ENCODE measurements around the genes YIPF1, TCEANC2 and TTC22.

GRCh38 chr1:52637478-52637961 is 4.6 kb downstream of the SHISAL2A start:
- PRO-cap: no peak

GRCh38 chr1:53081780-53082258 is 19.8 kb downstream of the PODN start:
- PRO-cap: no peak

GRCh38 chr1:53190223-53190891 is 6.3 kb upstream of the CPT2 start:
- PRO-cap: no peak

GRCh38 chr1:53195329-53196039 is 1.1 kb upstream of the CPT2 start:
- PRO-cap: no peak

GRCh38 chr1:53196962-53197682 is 498 bp downstream of the CPT2 start:
- PRO-cap: no peak

- PRO-cap: no peak
These were observed 62.3 kb upstream of the LRP8 start for GRCh38 chr1:53390214-53390603.

- PRO-cap: no peak
These were observed 53.1 kb downstream of the DMRTB1 start for GRCh38 chr1:53512304-53512690.

- PRO-cap: bidirectional peak, plus-strand start at chr1:53889951, minus-strand start at chr1:53889799
These were observed at the start of gene YIPF1 for GRCh38 chr1:53889407-53890494. Gene YIPF1, minus strand, starts transcription at chr1:53889797.

- PRO-cap: bidirectional peak, plus-strand start at chr1:54053332, minus-strand start at chr1:54053201; bidirectional peak, plus-strand start at chr1:54053608, minus-strand start at chr1:54053421
These were observed at the start of gene TCEANC2 for GRCh38 chr1:54053054-54054281. Gene TCEANC2, plus strand, starts transcription at chr1:54053608.

DNA sequence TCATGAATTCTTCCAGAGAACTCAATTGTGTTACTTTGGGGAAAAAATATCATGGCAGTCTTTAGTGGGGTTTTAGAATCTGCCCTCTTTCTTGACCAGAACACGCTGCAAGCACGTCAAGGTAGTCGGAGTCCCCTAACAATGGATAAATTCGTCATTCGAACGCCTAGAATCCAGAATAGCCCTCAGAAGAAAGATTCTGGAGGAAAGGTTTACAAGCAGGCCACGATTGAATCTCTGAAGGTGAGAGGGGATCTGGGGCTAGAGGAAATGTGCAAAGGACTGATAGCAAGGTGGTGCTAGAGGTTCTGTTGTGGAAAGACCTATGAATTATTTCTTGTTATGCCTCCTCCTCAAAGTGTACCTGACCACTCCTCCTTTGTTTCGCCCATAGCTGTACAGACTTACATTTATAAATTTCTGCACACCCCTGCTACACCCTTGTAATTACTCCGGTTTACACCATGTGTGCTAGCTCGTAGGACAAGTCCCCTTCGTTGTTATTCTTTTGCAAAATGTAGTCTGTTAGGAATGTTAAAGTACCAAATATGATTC is 951 bp downstream of the TCEANC2 start:
- PRO-cap: no peak

- PRO-cap: no peak
These were observed 19.1 kb downstream of the MRPL37 start for GRCh38 chr1:54218885-54219640.

- PRO-cap: no peak
These were observed 43.1 kb downstream of the MRPL37 start for GRCh38 chr1:54242876-54243668.

DNA sequence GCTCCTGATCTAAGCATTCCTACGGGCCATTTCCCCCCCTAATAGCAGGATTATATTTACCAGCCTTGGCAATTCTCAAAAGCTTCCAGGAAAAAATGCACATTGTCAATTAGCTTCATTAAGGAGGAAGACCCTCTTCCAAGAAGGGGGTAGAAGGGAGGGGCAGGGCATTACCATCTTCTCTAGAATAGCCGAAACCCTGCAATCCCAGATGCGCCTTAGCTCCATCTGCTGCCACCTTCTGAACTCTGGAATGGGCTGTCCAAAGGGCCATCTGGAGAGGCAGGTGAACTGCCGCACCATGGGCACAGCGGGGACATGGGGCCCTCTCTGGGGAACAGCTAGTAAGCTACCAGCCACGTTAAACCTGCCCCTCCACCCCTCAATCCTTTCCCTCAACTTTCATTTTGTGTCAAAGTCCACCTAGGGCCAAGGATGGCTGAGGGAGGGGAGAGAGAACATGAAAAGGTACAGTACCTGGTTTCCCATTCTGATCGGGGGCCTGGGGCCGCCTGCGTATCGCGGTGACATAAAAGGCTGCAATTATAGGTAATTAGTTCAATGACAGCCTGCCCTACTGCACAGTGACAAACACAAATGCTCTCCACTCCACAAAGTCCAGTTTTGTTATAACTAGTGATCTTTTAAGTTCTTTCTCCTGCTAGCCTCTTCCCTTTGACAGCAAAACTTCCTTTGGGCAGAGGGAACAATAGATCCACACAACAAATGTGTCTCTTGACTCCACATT is 56.9 kb downstream of the MRPL37 start:
- PRO-cap: no peak

- PRO-cap: no peak
These were observed 123.4 kb downstream of the MRPL37 start for GRCh38 chr1:54323230-54323865.

- PRO-cap: no peak
These were observed 169.5 kb upstream of the ACOT11 start for GRCh38 chr1:54378143-54379284.

DNA sequence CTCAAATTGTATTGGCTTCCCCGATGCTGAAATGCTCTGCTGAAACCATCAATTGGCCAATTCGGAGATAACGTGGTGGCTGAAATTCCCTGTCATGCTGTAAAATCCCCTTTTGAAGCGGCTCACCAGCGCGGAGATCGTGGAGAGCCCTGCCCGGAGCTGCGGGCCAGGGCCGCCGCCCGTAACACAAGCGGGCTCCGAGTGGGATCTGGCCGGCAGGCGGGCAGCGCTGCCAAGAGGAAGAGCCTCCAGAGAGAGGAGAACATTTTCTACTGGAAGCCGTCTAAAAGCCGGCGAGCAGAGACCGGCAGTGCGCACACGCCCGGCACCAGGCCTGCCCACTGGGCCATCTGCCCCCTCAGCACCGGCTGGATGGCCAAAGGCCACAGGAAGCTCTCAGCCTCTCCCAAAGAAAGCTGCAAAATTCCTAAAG is 157.4 kb upstream of the ACOT11 start:
- PRO-cap: no peak

GRCh38 chr1:54407178-54407998 is 140.6 kb upstream of the ACOT11 start:
- PRO-cap: no peak

DNA sequence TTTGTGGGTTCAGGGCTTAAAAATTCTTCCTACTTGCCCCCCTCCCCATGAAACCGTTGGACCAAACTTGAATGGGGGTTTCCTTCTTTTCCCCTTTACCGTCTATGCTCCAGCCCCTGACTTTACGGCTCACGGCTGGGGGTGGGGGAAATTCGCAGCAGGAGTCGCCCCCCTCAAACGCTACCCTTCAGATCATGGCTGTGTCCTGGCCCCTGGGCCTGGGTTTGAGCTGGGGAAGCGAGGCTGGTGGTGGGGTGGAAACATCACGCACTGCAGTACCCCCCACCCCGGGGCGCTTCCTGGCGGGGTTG is 59.3 kb upstream of the ACOT11 start:
- PRO-cap: no peak

GRCh38 chr1:54490267-54490805 is 57.7 kb upstream of the ACOT11 start:
- PRO-cap: no peak

DNA sequence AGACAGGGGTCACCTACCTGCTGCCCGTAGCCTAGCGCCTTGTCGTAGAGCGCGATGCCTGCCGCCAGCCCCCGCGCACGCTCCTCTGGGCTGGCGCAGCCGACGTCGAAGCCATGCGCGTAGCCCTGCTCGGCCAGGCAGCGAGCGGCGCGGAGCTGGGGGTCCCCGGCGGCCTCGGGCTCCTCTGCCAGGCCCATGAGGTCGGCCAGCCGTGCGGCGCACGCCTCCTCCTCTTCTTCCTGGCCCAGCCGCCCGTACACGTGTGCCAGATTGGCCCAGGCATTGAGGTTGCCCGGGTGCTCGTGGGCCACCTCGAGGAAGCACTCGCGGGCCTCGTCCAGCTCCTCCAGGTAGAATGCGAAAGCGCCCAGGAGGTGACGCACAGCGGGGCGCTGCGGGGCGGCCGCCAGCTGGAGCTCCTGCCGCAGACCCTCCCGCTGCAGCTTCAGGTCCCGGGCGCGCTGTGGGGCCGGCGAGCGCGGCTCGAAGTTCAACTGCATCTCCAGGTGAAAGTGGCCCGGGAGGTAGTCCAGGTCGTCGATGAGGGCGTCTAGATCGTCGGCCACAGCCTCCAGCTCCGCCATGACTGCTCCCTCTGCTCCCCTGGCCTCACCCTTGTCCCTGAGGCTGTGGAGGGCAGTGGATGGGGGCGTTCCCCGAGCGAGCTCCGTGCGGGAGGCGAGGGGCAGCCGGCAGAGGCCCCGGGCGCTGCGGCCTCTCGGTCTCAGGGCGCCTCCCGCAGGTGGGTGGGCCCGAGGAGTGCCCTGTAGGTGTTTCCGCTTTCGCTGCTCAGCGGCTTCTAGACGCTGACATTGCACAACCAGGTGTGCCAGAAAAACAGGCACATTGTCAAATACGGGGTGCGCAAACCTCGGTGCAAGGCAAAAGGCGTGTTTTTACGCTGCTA is at the start of gene TTC22:
TSS of gene TTC22 (minus strand) at position 744 of the 907 bp plus-strand sequence.
- PRO-cap: bidirectional peak, plus-strand start at position 140 of the sequence, minus-strand start at position 87 of the sequence; bidirectional peak, plus-strand start at position 377 of the sequence, minus-strand start at position 357 of the sequence; bidirectional peak, plus-strand start at position 779 of the sequence, minus-strand start at position 744 of the sequence; unidirectional peak, minus-strand start at position 801 of the sequence